Cardiac atrium fibroblast (primary cell): ENCODE data around the genes CYTL1, MAN2B2 and S100P.

GRCh38 chr4:5019175-5019674 lies at the start of gene CYTL1:
TSS of gene CYTL1 (minus strand) at chr4:5019458.
- RAMPAGE, long total RNA, result no peak

DNA sequence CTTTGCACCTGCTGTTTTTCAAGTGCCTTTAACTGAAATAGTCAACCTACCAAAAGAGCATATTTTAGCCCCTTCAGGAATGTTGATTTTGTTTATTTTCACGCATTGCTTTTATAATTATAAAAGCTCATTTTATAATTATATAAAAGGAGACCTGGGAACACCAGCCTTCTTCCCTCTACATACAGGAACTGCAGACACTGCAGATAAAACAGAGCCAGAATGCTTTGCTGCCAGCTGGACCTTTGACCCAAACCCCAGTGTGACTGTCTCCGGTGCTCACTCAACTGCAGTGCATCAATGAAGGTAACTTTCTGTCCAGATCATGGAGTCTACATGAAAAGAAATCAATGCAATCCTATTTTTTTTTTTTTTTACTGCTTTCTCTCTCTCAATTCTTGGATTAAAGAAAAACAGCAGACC lies 182.3 kb downstream of the EVC2 start:
- RAMPAGE, long total RNA, result no peak

- RAMPAGE, long total RNA, result no peak
Observed at GRCh38 chr4:5665360-5665777, 43.0 kb downstream of the EVC2 start.

DNA sequence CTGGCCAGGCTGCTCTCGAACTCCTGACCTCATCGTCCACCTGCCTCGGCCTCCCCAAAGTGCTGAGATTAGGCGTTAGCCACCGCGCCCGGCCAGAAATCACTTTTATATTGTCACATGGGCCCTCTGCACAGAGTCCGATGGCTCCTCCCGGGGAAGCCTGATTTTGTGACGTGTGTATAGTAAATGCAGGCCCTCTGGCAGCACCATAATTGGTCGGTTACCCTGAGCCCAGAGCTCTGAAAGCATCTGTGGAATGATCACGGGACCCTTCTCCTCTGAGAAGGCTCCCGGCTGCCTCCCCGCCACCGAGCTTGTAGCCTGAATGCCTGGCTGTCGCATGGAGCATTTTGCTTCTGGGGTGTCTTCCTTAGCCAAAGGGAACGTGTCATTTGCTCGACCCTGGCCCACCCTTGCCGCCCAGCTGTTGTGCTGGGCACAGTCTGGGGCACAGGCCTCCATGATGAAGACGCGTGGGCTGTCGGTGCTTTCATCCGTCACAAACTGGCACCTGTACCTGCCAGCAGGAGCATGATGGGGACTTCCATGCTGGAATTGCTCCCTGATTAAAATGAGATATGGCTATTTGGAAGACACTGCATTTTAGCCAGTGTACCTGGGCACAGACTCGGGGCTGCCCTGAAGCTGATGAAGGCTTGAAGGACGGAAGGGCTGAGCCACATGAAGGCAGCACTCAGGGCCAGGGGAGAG lies 79.3 kb downstream of the CRMP1 start:
- RAMPAGE, long total RNA, result no peak

DNA sequence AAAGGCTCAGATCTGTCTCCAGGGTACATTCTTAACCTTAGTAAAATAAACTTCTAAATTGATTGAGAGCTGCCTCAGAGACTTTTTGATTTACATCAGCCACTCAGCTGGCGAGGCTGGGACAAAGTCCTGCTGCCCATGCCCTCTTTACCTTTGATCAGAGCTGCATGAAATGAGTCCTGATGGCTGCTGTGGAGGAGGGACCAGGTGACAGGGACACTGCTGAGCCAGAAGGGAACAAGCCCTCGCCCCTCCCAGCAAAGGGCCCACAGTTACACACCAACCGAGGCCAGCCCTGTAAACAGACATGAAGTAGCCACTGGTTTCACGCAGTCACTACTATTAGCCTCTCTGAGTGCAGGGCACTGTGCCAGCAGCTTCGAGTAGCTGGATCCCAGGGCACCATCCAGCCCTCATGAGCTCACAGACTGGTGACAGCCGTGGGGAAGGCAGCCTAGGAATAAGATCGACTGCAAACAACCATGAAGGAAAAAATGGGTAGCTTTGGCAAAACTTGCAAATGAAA lies 128.0 kb downstream of the JAKMIP1 start:
- RAMPAGE, long total RNA, result no peak

DNA sequence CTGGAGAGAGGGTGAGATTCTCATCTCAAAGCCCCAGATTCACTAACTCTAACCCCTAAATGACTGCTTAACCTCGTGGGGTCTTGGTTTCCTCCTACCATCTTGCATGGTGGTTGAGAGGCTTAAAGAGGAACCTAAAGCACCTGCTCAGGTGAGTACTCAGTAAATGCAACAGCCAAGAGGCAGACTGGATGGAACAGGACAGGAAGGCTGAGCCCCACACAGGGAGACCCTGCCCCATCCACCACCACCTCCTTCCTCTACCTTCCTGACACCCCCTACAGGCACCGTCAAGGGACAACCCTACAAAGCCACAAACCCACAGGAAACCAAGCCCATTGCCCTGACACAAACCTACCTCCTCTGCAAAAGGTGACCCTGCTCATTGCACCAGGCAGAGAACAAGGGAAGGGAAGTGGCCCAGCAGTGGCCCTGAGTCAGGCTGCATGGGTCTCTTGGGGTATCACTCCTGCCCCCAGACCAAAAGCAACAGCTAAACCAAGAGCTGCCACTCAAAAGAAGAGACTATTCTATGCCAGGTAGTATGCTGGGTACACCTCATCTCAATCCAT lies 21.1 kb downstream of the JAKMIP1 start:
- RAMPAGE, long total RNA, result no peak

DNA sequence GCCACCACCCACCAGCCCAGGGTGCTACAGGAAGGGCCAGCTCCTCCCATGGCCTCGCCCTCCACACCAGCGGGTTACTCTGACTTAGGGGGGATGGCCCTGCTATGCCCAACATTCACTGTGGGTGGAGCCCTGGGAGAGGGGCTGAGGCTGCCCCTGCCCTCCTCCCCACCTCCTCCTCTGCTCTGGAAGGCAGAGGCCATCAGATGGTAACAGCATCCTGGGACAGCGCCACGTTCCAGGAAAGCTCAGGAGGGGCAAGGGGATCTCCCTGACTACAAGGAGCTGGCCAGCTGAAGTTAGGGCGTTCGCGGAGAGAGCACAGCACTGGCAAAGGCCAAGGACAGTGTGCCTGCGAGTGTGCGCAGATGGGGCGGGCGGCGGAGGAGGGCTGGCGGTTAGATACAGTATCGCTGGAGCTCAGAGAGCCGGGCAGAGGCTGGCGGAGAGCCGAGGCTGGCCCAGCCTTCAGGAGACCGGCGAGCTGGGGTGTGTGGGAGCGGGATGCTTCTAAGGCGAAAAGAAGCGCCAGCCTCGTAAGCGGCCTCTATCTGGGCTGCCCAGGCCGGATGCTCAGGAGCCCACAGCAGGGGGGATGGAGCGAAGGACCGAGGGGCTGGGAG lies 1.4 kb downstream of the JAKMIP1 start:
- RAMPAGE, long total RNA, result no peak

- RAMPAGE, long total RNA, result no peak
Observed at GRCh38 chr4:6270169-6271007, 738 bp downstream of the WFS1 start.

GRCh38 chr4:6574328-6575816 lies at the start of gene MAN2B2:
TSS of gene MAN2B2 (plus strand) at chr4:6575189.
- RAMPAGE, long total RNA, result no peak

- RAMPAGE, long total RNA, result no peak
Observed at GRCh38 chr4:6632893-6633878, 7.3 kb upstream of the MRFAP1 start.

DNA sequence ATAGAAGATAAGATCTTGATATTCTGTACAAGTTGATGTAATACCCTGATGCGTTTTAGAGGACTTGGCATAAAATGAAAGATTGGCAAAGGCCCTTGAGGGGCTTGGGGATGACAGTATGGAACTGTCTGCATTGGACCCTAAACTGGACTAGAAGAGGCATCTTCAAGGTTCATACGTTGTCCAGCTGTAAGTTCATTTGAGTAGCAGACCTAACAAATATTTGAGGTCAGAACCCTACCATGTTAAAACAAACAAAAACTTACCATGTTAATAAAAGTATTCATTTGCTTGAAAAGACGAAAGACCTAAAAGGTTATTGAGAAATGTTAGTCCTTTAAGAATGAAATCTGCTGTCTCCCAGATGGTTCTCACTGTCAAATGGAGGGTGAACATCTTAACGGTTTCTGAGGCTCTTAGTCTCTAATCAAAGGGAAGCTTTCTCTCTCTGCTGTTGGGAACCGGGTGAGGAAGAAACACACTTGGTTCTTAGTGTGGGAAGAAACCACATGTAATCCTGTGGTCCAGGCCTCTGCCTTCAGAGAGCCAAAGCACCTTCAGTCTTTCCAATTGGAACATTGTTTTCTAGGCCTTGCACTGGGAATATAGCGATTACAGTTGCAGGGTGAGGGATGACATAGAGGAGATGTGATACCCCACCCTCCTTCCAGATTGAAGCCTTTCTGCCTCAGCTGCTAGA lies 2.1 kb downstream of the MRFAP1 start:
- RAMPAGE, long total RNA, result no peak

DNA sequence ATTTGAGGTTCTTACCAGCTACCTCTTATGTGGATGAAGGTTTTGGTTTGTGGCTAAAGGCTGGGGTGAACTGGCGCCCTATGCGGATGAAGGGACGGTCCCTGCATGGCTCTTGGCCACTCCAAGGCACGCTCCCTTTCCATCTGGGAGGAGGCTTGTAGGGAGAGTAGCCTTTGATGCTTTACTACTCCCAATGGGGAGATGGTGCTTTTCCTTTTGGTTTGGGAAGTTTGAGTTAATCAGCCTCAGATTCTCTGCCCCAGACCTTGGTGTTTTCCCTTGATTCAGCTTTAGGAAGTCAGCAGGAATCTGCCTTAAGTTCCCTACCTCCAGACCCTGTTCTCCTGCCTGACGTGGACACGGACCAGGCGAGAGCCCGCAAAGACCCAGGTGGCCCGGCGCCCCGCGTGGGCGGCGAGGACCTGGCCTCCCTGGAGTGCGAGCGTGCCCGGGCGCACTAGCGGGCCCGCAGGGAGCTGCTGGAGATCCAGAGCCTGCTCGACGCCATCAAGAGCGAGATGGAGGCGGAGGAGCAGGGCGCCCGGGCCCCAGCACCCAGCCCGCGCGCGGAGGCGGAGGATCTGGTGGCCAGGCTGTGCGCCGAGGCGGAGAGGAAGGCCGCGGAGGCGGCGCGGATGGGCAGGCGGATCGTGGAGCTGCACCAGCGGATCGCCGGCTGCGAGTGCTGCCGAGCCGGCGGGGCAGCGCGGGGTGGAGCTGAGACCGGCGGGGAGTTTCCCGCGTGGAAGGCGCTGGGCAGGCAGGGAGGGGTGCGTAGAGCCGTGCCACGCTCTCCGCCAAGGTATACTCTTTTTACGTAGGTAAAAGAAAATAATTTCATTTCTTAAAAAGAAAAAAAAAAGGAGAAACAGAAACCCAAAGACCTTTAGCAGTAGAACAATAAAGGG lies 15.3 kb upstream of the ENSG00000170846 start:
- RAMPAGE, long total RNA, result no peak

DNA sequence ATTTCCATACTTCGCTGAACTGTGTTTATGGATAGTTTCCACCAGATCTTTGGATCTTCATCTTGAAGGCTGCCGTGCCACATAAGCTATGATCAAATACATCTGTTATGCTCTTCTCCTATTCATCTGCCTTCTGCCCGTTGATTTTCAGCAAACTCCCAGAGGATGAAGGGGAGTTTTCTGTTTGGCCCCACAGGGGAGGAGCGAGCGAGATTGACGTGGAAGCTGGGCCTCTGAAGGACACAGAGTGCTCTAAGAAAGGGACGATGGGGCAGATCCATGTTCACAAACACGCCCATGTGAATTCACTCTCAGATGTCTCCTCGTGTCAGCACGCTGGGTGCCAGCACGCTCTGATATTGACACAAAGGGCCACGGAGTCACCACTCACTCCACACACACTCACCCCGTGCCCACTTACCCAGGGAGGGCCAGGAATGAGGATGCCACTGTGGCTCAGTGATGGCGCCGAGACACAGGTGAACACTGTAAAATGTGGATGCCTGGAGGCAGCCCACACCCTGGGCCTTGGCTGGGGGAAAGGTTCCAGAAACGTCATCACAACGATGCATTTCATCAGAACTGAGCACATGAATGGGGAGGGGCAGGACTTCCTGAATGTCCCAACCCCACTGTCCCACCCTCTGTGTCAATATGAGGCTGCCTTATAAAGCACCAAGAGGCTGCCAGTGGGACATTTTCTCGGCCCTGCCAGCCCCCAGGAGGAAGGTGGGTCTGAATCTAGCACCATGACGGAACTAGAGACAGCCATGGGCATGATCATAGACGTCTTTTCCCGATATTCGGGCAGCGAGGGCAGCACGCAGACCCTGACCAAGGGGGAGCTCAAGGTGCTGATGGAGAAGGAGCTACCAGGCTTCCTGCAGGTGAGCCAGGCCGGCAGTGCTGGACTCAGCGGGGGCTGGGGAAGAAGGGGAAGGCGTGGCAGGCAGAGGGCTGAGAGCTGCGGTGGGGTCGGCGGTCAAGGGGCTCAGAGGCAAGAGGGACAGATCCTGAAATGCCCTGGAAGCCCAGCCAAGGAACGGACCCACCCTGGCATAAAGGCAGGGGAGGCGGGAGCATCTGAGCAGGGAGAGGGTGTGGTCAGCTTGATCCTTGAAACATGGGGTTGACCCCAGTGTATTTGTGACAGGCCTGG lies at the start of gene S100P:
Gene S100P, plus strand, starts transcription at position 695 of the 1,159 bp plus-strand sequence.
- RAMPAGE, long total RNA, result no peak

- RAMPAGE, long total RNA, result no peak
Observed at GRCh38 chr4:6753004-6753498, 29.5 kb upstream of the KIAA0232 start.

- RAMPAGE, long total RNA, result no peak
Observed at GRCh38 chr4:6773014-6773710, 9.4 kb upstream of the KIAA0232 start.

DNA sequence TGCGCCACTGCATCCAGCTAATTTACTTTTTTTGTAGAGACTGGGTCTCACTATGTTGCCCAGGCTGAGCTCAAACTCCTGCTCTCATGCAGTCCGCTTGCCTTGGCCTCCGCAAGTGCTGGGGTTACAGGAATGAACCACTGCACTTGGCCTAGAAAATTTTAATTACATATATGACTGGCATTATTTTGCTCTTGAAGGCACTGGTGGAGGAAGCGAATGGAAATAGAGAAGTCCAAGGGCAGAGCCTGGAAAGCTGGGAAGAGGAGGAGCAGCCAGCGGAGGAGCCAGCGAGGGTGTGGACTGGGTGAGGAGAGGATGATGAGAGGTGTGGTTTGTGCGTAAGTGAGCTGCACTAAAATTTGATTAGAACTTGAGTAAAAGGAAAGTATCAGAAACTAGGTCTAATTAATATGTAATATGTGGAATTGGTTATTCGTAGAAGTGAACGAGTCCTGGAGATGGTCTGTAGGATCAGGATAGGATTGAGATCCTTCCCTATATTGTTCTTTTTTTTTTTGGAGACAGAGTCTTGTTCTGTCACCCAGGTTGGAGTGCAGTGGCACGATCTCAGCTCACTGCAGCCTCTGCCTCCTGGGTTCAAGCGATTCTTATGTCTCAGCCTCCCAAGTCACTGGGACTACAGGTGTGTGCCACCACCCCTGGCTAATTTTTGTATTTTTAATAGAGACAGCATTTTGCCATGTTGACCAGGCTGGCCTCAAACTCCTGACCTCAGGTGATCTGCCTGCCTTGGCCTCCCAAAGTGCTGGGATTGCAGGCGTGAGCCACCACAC lies 13.4 kb downstream of the KIAA0232 start:
- RAMPAGE, long total RNA, result no peak

DNA sequence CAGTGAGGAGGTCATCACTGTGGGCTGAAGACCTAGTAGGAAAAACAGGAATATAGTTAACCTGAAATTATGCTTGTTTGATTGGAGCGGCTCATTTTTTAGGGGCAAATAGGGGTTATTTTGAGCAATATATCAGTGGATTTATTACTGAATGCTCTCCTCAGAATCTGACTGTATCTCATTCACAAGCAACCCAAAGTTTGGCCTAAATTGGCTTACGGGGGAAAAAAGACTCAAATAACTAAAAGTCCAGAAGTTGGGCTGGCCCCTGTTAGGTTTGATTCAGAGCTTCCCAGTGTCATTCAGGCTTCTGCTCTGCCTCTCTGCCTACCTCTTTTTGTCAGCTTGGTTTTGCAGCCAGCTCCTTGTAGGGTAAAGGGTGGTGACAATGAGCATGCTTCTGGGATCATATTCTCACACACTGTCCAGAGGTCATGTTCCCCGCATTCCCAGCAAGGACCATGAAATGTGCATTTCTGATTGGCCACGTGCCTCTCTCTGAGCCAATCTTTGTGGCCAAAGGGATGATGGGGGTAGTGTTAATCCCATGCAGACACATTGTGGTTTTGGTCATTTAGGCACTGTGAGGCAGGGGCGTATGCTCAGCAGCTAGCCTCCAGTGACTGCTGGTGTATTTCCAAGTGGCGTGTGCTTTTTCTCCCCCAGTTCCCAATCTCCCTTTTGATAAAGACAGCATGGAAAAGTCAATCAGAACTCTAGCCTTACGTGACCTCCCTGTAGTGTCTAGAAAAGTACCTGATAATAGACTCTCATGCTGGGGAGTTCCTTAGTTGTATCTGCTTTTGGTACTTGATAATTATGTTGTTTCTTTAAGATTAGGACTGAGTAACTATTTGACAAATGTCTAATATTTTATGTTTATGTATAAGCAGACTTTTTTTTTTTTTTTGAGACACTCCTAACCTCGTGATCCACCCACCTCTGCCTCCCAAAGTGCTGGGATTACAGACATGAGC lies 57.6 kb downstream of the KIAA0232 start:
- RAMPAGE, long total RNA, result no peak

DNA sequence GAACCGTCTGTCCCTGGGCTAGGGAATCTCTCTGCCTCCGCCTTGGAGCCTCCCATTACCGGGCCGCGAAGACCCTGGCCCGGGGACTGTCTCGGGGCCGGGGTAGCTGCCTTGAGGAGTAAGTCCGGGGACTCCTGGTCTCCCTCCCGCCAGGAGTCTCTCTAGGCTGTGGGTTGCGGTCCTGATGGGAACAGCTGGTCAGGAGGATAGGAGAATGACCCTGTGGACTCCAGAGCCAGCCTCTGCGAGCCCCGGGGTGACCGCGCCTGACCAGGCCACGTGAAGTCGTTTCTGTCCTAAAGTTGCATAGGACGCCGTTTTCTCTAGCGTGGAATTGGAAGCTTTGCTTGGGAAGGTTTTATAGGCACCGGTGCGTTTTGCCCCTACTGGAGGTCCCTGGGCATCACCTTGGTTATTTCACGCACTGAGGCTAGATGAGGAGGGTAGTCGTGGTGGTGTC lies 888 bp downstream of the TBC1D14 start:
- RAMPAGE, long total RNA, result no peak

GRCh38 chr4:6929568-6930508 lies 20.2 kb downstream of the TBC1D14 start:
- RAMPAGE, long total RNA, result no peak

DNA sequence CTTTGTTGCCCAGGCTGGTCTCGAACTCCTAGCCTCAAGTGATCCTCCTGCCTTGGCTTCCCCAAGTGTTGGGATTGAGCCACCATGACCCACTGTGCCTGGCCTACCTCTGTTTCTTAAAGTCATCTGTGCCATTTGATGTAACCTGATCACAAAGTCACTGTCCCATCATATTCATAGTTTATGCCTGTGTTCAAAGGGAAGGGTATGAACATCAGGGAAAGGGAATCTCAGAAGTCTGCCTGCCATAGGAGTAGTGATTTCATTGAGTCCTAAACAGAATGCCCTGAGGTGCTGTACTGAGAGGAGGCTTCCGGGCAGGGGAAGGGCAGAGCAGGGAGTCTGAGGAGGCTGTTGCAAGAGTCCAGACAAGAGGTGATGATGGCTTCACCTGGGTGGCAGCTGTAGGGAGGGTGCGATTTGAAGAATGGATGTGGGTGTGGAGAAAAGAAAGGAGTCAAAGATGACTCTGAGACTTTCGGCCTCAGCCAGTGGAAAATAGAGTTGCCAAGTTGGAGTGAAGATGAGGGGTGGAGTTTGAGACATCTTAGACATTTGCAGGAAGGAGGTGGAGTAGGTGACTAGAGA lies 24.0 kb downstream of the TBC1D14 start:
- RAMPAGE, long total RNA, result no peak